Bronchial lymph node (tissue), 1 donor: ENCODE data around the gene PHF1.

DNA sequence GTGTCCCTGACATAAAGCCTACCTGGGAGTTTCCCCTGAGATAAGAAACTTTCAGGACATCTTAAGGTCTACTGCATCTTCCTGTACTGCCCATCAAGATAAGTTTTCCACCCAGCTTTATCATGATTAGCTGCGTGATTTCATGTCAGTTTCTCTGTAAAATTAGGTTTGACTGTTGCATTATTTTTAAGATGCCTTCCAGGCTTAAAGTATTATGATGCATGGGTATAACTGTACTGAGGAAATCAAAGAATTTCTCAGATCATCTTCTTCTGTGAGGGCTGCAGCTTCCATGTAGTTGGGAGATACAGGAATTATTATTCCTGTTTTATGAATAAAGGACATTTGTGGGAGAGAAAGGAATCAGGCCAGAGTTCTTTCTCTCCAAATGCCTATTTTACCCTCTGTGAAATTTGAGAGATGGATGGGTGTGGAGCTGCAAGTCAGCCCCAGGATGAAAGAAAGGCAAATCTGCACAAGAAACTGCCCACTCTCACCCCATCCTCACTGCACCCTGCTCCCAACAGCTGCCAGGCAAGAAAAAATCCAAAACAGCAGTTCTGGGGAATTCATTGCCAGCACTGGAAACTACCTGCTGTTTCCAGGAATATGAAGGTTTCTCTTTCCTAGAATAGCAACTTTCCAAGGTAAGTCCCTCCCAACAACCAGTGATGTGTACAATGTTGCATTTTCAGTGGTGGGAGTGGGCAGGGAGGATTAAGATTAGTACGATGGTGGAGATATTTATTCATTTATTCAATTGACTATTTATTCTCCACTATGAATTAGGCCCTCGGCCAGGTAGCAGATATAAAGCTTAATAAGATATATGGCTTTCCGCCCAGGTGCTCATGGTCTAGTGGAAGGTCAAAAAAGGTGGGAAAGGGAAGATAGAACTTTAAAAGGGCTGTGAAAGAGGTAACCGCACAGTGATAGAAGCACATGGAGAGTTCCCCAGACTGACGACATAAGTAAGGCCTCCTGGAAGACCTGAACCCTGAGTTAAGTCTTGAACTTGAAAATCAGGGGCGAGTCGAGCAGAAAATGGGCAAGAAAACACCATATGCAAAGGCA is 10.1 kb upstream of the HLA-DOB start:
- PRO-cap: bidirectional peak, plus-strand start at position 688 of the sequence, minus-strand start at position 516 of the sequence

- PRO-cap: no peak
Measured at GRCh38 chr6:32935873-32936089, 5.0 kb downstream of the HLA-DMB start.

DNA sequence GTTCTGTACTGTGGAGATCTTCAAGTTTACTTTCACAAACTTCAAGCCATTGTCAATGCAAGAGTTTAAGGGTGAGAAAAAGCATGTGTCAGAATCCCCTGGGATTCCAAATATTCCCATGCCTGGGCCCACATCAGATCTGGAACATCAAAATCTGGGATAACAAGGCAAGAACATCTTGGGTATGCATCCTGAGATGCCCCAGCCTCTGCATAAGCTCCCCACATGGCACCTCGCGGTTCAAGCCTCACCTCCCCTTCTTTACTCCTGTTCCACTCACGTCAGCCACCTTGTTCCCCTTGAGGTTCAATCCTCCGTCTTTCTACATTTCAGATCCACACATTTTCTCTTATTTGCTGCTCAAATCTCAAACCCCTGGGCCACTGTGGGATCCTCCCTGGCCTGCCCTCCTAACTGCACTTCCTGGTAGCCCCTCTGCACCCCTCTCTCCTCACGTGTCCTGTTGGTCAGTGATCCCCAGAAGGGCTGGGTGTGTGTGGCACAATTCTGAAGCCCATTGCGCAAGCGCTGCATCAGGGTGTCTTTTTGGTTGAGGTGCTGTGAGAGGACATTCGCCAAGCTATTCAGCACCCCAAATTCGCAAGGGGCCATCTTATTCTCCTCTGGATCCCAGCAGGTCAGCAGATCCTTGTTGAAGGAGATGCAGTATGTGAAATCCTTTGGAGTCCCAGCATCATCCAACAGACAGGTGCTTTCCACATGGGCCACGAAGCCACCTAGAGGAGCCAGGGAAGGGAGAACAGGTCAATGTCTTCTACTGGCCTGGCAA is 2.4 kb downstream of the HLA-DMB start:
- PRO-cap: bidirectional peak, plus-strand start at position 541 of the sequence, minus-strand start at position 412 of the sequence

DNA sequence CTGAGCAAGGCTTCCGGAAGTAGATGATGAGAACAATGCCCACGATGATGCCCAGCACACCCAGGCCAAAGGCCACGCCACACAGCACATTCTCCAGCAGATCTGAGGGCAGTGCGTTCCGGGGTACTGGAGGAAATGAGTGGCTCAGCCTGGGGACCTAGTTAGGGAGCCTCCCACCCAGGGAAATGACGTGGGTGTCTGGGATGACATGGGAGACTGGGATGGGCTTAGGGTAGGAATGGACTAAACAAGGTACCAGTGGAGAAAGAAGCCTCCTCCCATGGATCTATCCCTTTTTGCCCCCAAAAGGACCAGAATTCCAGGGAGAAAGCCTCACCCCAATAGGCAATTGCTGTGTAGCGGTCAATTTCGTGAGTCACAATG is 3.6 kb downstream of the HLA-DMA start:
- PRO-cap: no peak

GRCh38 chr6:32969657-32970096 is 1.3 kb downstream of the BRD2 start:
- PRO-cap: bidirectional peak, plus-strand start at chr6:32969998, minus-strand start at chr6:32969888

- PRO-cap: no peak
Measured at GRCh38 chr6:32975078-32975739, 6.8 kb downstream of the BRD2 start.

- PRO-cap: no peak
Measured at GRCh38 chr6:32980763-32981349, 12.5 kb downstream of the BRD2 start.

DNA sequence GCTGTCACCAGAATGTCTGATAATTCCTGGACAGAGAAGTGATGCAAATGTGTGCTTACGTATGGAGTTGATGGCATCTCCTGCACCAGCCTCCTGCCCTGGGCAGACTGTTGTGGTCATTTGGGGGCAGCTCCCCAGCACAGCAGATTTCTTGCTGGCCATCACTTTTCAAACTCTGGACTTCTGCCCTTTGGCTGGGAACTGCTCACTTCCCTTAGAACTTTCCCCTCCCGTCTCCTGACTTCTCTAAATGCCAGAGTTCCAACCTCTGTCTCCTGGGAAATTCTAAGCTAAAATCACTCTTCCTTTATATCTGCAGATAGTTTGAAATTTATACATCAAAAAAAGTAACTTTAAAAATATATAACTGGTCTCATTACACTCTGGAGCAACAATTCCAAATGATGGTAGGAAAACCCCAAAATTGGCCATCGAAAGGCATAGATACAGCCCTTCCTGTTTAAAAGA is 5.9 kb upstream of the HLA-DOA start:
- PRO-cap: bidirectional peak, plus-strand start at position 271 of the sequence, minus-strand start at position 177 of the sequence

GRCh38 chr6:33028351-33028835 is 19.0 kb upstream of the HLA-DOA start:
- PRO-cap: unidirectional peak, minus-strand start at chr6:33028697

- PRO-cap: bidirectional peak, plus-strand start at chr6:33073743, minus-strand start at chr6:33073649
Measured at GRCh38 chr6:33073233-33074062, 2.3 kb upstream of the HLA-DPB1 start.

- PRO-cap: no peak
Measured at GRCh38 chr6:33076321-33076905, 623 bp downstream of the HLA-DPB1 start.

- PRO-cap: unidirectional peak, minus-strand start at chr6:33161748
Measured at GRCh38 chr6:33161304-33162092, 30.8 kb downstream of the COL11A2 start.

GRCh38 chr6:33312095-33312693 is 1.7 kb downstream of the TAPBP start:
- PRO-cap: no peak

GRCh38 chr6:33313218-33313667 is 635 bp downstream of the TAPBP start:
- PRO-cap: bidirectional peak, plus-strand start at chr6:33313709, minus-strand start at chr6:33313568

DNA sequence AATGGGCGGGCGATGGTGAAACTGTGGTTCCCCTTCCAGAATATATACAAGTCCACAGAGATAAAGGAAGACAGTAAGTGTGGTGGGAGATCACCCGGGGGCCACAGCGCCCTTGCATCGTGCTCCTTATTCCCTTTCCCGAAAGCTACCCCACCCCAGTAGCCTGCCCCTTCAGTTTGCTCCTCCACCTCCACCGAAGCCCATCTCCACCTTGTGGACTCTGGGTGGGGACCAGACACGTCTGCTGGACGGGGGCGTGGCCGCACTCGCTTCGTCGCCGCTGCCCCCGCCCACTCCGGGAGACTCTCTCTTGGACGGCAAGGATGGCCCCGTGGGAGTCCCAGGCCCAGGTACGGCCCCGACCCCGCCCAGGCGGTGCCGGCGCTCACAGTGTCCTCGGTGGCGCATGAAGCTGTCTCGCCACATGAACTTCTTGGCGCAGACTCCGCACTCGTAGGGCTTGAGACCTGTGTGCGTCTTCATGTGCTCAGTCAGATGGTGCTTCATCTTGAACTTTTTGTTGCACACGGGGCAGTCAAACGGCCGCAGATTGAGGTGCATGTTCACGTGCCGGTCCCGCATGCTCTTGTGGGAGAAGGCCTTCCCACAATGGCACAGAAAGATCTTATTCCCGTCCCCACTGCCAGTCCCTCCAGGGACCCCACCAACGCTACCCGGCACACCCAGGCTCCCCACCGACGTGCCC is 1.1 kb upstream of the TAPBP start:
- PRO-cap: bidirectional peak, plus-strand start at position 73 of the sequence, minus-strand start outside the sequence; bidirectional peak, plus-strand start at position 300 of the sequence, minus-strand start at position 213 of the sequence

DNA sequence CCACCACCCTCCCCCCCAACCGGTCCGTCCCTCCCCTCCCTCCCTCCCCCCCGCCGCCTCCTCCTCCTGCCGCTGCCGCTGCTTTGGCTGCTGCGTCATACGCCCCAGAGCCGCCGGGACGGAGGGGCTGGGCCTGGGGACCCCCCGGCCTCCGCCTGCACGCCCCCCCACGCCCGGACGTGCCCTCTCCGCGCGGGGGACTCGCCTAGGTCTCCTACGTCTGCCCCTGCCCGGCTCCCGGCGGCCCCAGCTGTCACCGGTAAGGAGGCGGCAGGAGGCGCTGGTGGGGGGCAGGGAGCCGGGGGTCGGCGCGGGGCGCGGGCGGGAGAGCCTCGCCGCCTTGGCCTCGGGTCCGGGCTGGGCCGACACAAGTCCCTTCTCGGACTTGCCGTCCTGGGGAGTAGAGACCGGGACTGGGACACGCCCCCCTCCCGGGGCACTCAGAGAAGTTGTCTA is at the start of gene PHF1:
TSS of gene PHF1 (plus strand) at position 58 of the 456 bp plus-strand sequence.
- PRO-cap: bidirectional peak, plus-strand start at position 107 of the sequence, minus-strand start outside the sequence

DNA sequence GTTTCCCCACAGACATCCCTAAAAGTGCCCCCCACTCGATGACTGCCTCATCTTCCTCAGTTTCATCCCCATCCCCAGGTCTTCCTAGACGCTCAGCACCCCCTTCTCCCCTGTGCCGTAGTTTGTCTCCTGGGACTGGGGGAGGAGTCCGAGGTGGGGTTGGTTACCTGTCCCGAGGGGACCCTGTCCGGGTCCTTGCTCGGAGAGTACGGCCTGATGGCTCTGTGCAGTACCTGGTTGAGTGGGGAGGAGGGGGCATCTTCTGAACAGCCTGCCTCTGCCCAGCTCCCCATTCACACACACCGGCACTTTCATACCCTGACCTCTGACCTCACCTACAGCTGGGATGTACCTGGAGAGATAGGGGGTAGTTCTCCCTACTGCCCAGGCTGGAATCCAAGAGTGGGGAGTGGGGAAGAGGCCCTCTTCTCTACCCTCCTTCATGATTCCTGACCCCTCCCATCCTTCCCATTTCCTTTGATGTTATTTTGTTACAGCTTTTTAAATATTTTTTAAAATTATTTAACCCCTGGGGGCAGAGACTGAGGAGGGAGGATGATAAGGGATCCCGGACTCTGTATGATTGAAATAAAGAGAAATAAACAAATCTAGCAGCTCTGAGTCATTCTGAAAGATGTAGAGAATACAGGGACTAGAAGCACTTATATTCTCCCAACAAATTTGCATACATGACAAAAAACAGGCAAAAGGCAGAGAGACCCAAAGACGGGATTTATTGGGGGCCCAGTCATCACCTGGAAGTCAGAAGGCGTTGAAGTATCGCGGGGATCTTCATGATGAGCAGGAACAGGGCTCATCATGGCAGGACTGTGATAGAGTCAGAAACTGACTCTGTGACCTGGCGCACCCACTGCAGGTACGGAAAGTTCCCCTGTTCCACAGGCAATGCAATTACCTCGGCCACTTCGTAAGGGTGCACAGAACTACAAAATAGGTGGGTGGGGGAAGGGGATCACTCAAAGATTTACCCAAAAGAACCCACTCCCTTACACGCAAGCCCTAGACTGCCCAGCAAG is 1.8 kb downstream of the CUTA start:
- PRO-cap: unidirectional peak, plus-strand start at position 631 of the sequence; unidirectional peak, plus-strand start at position 723 of the sequence; unidirectional peak, plus-strand start at position 765 of the sequence

- PRO-cap: bidirectional peak, plus-strand start at chr6:33577431, minus-strand start at chr6:33577171
Measured at GRCh38 chr6:33576612-33577662, 3.1 kb downstream of the BAK1 start.

DNA sequence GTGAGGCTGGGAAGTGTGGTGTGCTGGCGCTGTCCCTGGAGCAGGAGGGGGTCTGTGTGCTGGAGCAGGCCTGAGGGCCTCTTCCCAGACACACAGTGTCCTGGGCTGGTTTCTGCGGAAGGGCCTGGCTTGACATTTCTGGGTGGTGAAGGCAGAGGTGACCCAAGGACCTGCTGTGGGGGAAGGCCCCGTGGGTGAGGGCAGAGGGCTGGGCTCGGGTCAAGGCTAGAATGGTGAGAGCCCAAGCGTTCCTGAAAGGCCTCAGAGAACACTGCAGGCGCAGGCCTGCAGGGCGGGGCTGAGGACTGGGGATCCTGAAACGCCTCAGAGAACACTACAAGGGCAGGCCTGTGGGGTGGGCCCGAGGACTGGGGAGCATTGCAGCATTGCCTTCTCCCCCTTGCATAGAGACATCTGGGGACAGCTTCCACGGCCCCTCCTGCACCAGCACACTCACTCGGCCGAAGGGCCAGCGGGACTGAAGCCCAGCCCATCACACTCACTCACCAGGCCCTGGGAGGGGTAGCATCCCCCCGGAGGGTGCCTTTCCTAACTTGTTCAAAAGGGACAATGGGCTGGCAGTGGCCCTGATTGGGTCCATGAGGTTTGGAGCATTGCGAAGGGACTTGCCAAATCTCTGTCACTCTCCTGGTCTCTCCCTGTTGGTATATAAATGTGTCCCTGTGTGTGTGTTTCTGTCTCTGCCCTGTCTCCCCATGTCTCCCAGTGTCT is 10.8 kb upstream of the BAK1 start:
- PRO-cap: no peak

- PRO-cap: bidirectional peak, plus-strand start at chr6:33593388, minus-strand start at chr6:33593282
Measured at GRCh38 chr6:33593084-33593851, 13.2 kb upstream of the BAK1 start.